Pulmonary artery (tissue), 1 donor: ENCODE measurements around a stretch of chr9.

DNA sequence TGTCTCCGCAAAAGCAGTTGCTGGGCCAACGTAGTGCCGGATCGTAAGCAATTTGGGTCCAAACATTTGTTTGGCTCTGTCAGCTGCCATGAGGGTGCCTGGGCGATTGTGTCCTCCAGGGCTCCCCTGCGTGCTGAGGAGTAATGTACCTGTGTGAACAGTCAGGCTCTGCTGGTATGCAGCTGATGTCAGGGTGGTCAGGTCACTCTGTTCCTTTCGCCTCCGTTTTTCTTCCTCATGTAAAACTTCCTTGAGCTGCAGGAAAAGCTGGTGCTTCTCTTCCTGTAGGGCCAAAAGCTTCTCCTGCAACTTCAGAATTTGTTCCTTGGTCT, 32.0 kb upstream of the PUM3 start:
- PRO-cap, result no peak

DNA sequence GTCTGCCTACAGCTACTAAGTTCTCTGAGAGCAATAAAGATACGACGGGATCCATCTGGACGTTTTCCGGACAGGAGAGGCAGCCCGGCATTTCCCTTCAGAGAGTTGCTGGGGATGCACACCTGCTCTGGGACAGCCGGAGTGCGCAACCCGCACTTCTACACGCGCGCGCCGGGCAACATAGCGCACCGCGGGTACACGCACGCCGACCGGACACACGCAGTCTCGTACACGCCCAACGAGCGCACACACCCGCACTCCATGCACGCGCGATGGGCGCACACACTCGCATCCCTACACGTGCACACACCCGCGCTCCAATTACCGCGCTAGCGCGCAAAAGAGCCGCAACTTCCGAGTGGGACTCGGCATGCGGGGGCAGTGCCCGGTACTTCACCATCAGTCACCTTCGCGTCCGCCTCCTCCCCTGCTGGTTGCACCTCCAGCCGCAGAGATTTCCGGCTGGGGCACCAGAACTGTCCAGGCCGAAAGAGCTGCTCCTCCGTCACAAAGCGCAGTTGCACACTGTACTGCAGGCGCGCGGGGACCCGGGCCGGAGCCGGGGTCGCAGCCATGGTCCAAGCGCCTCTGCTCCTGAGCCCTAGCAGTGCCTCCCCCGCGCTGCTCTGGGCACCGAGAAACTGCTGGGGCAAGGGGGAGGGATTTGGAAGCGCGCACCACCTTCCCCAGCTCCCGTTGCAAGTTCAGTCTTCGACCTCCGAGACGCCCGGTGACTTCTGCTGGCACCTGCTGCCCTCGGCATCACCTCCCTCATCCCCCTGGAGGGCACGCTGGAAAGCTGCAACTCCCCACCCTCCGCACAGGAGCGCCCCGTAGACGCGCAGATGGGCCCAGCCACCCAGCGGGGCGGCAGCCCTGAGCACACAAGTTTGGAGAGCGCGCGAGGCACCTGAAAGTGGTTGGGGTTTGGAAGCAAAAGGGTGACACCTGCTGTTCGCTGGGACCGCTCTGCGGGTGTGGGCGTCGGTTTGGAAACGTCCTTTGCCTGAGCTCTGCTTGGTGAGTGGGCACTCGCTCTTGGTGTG, 337.3 kb upstream of the PUM3 start:
- PRO-cap, result no peak

GRCh38 chr9:3508145-3508941, 17.5 kb downstream of the RFX3 start:
- PRO-cap, result no peak

- PRO-cap, result no peak
Measured at GRCh38 chr9:3513486-3514077, 12.2 kb downstream of the RFX3 start.

GRCh38 chr9:3740640-3741103, 214.9 kb upstream of the RFX3 start:
- PRO-cap, result no peak

- PRO-cap, result no peak
Measured at GRCh38 chr9:3840574-3840803, 314.7 kb upstream of the RFX3 start.

DNA sequence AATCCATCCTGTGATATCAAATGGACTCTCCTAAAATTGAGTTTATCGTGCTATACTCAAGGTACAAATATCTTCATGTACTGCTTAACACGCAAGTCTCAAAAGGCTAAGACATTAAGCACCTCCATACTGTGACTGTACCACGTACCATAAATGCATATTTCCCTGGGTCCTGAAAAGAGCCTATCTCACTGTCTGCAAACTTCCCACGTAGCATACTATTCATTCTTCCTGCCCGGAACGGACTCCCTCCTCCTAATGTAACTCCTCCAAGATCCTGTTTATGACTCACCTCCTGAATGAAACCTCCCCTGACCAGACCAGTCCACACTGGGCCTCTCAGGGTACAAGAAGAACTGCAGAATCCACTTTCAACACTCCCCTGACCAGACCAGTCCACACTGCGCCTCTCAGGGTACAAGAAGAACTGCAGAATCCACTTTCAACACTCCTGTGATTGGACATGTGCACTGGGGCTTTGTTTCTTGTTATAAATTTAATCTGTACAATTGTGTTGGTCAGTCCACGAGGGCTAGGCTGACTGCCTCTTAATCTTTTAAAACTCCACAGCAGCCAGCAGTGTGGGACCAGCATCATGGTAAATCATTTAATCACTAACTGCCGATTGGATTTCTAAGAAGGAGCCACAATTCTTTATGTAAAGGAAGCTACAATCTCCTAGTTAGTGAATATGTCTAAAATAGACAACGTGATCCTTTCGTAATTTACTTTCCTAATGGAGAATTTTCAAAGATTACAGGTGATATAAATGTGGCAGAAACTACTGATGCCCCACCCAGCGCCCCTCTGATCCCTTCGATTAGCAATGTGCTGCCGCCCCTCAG, 381.1 kb upstream of the RFX3 start:
- PRO-cap, result no peak

GRCh38 chr9:4105840-4106189, 194.1 kb downstream of the GLIS3 start:
- PRO-cap, result no peak

GRCh38 chr9:4155075-4155899, 144.6 kb downstream of the GLIS3 start:
- PRO-cap, result no peak

- PRO-cap, result no peak
Measured at GRCh38 chr9:4213202-4213948, 86.5 kb downstream of the GLIS3 start.

GRCh38 chr9:4305009-4305723, 5.3 kb upstream of the GLIS3 start:
- PRO-cap, result no peak

DNA sequence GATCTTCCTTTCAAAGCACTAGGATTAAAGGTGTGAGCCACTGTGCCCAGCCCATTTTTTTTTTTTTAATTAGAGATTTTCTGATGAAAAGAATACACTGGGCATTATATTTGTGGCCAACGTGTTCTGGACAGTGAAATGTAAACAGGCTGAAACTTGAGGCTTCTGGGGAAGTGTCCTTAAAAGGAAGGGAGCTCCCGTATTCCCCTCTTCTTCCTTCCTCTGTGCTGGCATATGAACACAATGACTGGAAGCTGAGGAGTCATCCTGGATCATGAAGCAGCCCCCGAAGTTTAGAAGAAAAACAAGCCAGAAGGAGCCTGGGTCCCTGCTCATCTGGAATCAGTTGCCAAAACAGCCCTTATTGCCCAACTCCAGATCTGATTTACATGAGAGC, 65.5 kb upstream of the SLC1A1 start:
- PRO-cap, result no peak

GRCh38 chr9:4489412-4489883, 820 bp upstream of the SLC1A1 start:
- PRO-cap, result no peak

DNA sequence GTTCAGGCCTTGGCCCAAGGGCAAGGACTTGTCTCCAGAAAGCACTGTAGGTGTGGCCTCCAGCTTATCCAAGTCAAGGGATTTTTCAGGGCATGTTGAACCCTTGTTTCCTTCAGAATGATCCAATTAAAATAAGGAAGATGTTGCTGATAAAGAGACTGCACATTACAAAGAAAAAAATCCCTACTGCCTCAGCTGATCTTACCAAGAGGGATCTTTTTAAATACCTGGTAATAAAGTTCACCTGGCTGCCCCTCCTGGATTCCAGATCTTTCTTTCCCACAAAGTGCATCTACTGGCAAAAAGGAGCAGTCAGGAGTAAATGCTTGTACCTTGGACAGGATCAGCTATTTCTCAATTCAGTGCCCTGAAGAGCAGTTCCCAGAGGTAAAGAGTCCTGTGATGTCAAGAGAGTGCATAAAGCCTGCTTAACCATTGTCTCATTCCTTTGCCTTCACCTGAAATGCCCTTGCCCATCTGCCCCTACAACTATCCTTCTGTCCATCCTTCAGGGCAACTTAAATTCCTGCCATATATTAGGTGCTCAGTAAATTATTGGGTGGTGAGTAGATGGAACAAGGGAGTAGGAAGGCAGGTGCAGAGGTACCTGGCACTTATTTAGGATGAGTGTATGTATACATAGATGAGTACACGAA, 79.9 kb upstream of the PLPP6 start:
- PRO-cap, result no peak

- PRO-cap, result no peak
Measured at GRCh38 chr9:4596535-4597007, 65.5 kb upstream of the PLPP6 start.

GRCh38 chr9:4615132-4615715, 46.9 kb upstream of the PLPP6 start:
- PRO-cap, result no peak

- PRO-cap, result no peak
Measured at GRCh38 chr9:4663932-4665157, 1.9 kb downstream of the SPATA6L start.

GRCh38 chr9:4711733-4712714, 29.0 kb downstream of the AK3 start:
- PRO-cap, result no peak

DNA sequence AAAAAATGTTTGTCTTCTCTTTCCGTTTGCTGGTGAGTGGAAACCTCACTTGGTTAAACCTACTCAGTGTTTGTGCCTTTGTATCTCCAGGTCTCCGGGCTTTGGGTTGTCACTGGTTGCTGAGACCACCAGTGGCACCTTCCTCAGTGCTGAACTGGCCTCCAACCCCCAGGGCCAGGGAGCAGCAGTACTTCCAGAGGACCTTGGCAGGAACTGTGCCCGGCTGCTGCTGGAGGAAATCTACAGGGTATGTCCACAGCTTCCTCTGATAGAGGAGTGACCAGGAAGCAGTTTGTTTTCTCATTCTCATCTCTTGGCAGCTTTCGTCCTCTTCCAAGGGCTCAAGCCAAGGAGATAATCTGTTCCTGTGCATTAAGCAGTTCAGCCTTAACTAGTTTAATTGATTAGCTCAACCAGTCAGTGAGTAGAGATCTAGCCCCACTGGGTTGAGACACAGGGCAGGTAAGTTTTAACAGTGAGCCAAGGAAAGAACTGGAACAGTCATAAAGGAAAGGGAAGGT, 51.8 kb downstream of the RCL1 start:
- PRO-cap, result no peak

DNA sequence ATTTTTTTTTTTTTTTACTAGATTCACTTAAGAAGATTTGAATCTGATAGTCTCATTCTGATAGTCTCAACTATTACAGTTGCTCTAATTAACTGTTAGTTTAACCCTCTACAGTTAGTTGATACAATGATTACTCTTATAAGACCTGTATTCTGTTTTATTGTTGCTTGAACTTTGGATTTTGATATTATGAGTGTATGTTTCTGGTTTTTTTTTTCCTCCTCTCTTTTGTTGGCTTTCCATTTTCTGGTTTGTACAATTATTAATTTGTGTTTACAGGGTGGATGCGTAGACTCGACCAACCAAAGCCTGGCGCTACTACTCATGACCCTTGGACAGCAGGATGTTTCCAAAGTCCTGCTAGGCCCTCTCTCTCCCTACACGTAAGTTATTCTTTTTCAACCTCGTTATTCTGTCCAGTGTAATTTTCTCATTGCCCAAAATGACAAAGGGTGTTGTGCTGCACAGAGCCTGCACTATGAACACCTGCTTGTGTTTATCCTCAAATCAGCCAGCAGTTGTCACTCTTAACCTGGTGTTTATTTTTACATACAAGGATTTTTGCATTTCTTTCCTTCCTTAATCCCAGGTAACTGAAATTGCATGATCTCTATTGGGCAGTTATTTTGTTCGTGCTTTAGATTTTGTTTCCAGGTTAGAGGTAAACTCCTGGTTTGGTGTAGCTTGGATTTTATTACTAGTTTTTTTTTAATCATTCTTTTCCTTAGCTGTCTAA, 56.6 kb downstream of the RCL1 start:
- PRO-cap, result no peak